Measurements from ENCODE around the genes ATXN7L3 and GPATCH8.

GRCh38 chr17:43857914-43858330, 10.9 kb downstream of the CD300LG start:
- PRO-cap, 10 experiments = no peak in any of the 10 experiments

DNA sequence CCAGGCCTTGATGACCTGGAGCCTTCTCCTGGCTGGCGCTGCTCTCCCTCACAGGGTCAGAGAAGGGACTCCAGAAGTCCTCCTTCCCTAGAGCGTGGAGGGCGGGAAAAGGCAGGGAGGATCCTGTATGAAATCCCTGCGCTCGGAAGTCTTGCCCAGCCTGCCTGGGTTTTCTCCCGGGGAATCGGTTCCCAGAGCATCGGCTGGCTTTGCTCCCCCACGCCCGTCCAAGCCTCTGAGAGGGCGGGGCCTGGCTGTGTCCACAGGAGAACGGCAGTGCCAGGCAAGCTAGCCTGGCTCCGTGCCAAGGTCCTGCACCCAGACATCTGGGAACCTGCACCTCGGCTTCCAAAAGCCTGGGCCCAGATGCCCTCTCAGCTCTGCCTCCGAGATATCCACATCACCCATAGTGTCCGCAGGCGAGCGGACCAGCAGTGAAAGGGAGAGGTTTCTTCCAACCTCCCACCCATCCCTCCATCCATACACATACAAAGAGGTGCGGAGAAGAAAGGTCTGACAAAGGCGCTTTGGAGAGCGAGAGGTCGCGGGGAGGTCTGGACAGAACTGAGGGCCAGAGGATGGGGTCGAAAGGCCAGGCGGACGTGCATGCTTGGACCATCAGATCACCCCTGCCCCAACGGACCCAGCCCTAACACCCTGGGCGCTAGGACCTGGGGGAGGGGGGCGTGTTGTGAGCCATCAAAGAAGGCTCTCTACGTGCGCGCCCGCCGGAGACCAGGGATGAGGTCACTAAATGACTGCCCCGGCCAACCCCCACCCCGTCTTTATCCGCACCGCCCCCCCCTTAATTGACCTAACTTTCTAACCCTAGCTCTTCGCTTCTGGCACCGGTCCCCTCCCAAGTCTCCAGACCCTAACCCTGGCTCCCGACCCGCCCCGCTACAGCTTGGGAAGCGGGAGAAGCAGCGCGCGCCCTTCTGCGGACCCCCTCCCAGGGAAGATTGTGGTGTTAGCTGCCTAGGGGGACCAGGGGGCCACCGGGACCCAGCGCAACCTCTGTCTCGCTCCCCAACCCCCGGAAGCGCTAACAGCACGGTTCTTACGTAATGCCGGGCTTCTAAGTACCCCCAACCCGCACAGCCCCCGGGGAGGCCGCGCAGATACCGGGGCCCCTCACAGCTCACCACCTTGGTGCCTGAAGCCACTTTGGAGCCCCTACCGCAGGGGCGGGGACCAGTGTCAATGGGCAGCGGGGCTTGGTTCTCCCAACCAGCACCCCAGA, 850 bp downstream of the MPP2 start:
- PRO-cap, 10 experiments = peak in 1 of 10 experiments; most common plus-strand start position 351 of the sequence (in 1); most common minus-strand start position 229 of the sequence (in 1)

GRCh38 chr17:43910139-43910599, 2.8 kb upstream of the MPP2 start:
- PRO-cap, 10 experiments = peak in 2 of 10 experiments; most common minus-strand start chr17:43910436 (in 2)

DNA sequence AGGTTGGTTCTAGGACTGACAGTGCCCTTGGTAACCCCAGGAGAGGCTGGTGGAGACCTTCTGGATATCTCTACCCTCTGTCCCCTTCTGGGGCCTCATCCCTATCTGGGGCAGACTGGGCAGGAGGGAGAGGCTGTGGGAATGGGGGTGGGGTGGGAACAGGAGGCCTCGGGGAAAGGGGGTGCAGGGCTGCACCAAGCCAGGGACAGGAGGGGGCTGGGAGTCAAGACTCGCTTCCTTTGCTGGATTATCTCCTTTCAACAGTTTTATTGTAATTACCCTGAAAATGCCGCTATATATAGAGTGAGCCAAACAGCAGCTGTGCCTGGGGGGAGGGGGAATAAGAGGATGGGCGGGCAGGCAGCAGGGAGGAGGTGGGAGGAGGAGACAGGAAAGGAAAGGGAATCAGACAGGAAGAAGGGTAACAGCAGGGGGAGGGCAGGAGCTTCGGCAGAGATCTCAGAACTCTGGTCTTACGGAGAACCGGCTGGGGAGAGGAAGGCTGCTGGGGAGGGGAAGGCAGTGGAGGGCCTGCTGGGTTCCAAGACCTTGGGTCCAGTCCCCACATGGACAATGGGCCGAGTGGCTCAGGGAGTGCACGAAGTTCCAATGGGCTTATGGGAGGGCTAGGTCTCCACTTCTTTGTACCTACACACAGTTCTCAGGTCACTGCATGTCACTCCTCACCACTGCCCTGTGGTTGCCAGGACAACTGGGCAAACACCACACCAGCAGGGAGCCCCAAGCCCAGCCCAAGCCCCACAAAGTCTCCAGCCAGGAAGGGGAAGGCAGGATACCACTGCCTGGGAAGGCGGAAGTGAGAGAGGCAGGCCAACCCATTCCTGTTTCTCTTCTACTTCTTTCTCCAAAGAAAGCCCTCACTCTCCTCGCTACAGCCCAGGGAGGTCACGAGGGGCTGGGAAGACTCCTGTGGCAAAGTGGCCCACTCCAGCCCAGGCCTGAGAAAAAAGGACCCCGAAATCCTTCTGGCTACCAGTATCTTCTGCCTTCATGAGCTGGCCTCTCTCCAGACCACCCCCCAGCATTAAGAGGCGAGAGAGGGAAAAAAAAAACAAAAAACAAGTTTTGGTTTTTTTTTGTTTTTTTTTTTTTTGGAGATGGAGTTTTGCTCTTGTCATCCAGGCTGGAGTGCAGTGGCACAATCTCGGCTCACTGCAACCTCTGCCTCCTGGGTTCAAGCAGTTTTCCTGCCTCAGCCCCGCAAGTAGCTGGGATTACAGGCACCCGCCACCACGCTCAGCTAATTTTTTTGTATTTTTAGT, 25.3 kb downstream of the G6PC3 start:
- PRO-cap, 10 experiments = peak in 9 of 10 experiments; most common plus-strand start position 476 of the sequence (in 6); most common minus-strand start position 611 of the sequence (in 1)

DNA sequence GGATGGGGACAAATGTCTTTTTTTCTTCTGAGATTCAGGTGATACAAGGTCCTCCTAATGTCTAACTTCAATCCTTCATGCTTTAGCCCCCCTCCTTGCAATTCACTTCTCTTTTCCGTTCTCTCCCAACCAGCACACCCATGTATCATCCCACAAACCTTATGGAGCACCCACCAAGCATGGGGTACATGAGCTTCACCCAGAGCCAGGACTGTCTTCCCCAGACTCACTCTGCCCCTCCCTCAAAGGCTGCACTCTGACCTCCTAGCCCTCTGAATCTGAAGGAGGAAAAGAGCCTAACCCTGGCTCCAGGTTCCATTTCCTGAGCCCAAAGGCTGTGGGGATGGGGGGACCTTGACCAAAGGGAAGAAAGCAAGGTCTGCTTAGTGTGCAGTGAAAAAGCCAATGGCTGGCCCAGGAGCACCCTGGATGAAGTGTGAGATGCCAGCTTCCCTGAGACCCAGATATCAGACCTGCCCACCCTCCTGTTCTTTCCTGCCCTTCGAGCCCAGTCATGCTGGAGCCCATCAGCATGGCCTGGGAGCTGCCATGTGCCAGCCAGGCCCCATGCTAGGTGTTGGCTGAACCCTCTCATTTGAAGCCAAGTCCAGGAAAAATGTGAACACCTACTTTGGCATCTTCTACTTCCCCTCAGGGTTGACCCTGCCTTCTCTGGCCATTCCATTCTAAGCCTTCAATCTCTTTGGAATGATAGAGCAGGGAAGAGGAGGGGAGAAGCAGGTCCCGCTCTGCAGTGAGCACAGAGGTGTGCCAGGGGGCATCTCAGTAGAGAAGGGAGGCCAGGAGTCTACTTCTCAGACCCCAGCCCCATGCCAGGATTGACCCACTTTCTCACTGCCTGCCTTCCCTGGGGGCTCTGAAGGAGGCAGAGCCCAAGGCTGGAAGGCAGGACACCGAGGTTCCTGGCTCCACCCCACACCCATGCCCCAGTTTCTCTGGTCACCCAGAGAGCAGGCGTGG, 9.7 kb downstream of the HDAC5 start:
- PRO-cap, 10 experiments = no peak in any of the 10 experiments

- PRO-cap, 10 experiments = peak in 10 of 10 experiments; most common plus-strand start chr17:44199829 (in 3); most common minus-strand start chr17:44200085 (in 9)
Observed at GRCh38 chr17:44199649-44200240, at the start of gene ATXN7L3. ATXN7L3 (minus strand) TSS chr17:44199884.

GRCh38 chr17:44210039-44211074, 9.1 kb downstream of the UBTF start:
- PRO-cap, 10 experiments = peak in 4 of 10 experiments; most common minus-strand start chr17:44210436 (in 4)

DNA sequence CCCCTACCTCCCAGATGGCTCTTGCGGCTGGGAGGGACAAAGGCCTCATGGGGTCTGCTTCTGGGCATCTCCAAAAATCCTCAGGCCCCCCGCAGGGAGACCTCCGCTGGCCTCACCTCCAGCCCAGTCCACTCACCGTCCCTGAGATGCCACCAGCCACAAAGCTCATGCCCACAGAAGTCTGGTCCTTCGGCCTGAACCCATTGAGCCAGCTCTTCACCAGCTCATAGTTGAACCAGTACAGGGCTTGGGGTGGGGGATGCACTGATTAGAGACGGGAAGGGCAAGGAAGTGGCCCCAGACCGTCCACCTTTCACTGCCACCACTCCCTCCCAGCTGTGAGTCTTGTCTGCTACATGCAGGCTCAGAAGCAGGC, 4.1 kb downstream of the SLC25A39 start:
- PRO-cap, 10 experiments = no peak in any of the 10 experiments

DNA sequence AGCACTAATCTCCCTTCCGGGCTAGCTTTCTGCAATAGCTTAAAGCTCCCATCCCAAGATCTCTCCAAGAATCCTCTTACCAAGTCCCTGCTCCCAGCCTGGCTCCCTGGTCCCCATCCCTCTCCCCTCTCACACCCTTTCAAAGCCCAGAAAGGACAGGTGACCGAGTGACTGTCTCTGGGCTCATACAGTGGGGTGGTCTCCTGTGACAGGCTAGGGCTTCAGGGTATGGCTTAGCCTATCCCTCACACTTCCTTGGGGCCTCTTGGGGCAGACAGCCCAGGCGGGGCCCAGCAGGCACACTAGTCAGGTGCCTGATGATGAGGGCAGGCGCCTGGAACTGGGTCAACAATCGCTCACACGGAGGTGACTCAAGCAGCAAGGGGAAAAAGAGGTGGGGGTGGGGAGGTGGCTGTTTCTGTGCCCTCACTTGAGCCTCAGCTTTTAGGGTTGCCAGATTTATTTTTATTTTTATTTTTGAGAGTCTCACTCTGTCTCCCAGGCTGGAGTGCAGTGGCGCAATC, 6.5 kb upstream of the GRN start:
- PRO-cap, 10 experiments = no peak in any of the 10 experiments

DNA sequence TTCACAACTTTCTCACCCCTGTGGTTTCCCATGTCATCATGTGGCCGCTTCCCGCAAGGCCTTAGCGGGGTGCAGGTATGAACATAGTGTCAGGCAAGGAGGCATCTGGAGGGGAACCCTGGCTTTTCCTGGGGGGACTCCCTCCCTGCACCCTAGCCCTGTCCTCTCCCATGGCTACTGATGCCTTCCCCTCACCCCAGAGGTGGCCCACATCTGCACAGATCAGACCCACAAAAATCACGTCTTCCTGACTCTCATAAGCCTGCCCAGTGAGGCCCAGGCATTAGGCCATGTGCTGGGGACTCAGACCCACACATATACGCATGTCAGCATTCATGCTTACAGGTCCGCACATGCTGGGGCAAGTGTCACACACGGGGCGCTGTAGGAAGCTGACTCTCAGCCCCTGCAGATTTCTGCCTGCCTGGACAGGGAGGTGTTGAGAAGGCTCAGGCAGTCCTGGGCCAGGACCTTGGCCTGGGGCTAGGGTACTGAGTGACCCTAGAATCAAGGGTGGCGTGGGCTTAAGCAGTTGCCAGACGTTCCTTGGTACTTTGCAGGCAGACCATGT, 3.6 kb downstream of the GRN start:
- PRO-cap, 10 experiments = no peak in any of the 10 experiments

DNA sequence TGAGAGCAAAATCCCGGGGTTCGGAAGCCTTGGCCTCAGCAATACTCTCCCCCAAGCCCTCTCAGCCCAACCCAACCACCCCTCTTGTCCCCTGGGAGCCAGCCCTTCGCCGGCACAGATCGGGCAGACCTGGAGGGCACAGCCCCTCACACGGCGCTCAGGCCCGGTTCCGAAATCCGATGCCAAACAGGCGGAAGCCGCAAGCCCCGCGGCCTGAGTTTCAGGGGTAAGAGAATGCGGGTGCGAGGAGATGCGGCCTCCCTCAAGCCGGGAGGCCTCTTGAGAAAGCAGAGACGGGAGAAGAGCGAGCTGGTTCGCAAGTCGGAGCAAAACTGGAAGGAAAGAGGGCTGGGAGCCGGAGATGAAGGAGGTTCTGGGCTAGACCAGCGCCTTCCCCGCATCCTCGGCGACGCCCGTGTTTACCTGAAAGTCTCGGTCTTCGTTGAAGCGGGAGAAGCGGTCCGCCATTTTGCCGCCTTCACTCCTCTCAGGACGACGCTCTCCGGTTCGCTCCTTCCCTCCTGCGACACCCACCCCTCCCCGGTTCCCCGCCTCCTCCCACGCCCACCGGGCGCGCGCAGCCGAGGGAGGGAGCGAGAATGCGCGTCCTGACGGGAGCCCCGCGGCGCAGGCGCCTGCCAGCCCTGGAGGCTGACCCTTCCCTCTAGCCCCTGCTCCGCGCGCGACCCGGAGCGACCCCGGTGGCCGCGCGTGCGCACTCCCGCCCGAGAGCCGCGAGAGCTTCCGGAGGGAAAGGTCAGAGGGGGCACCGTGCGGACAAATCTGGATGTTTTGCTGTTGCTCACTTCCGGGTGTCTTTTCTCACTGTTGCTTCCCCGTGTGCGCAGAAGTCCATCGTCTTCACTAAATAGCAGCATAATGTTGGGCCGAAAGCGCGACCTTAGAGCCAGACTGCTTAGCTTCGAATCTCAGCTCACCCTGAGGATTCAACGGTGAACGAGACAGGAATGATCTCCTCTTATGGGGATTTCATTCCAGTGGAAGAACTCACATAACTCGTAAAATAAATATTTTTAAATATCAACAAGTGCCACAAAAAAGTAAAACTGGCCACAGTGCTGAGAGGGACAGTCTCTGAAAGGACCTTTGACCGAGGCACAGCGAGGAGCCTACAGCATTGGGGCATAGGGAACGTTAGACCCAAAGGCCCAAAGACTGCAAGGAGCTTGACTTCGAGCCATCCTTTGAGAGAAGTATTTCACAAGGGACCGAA, at the start of gene GPATCH8:
Gene GPATCH8 (minus strand): TSS at position 504 of the 1,234 bp plus-strand sequence.
- PRO-cap, 10 experiments = peak in 10 of 10 experiments; most common plus-strand start position 596 of the sequence (in 8); most common minus-strand start position 687 of the sequence (in 8)

GRCh38 chr17:44559602-44560229, 2.4 kb downstream of the FZD2 start:
- PRO-cap, 10 experiments = no peak in any of the 10 experiments

DNA sequence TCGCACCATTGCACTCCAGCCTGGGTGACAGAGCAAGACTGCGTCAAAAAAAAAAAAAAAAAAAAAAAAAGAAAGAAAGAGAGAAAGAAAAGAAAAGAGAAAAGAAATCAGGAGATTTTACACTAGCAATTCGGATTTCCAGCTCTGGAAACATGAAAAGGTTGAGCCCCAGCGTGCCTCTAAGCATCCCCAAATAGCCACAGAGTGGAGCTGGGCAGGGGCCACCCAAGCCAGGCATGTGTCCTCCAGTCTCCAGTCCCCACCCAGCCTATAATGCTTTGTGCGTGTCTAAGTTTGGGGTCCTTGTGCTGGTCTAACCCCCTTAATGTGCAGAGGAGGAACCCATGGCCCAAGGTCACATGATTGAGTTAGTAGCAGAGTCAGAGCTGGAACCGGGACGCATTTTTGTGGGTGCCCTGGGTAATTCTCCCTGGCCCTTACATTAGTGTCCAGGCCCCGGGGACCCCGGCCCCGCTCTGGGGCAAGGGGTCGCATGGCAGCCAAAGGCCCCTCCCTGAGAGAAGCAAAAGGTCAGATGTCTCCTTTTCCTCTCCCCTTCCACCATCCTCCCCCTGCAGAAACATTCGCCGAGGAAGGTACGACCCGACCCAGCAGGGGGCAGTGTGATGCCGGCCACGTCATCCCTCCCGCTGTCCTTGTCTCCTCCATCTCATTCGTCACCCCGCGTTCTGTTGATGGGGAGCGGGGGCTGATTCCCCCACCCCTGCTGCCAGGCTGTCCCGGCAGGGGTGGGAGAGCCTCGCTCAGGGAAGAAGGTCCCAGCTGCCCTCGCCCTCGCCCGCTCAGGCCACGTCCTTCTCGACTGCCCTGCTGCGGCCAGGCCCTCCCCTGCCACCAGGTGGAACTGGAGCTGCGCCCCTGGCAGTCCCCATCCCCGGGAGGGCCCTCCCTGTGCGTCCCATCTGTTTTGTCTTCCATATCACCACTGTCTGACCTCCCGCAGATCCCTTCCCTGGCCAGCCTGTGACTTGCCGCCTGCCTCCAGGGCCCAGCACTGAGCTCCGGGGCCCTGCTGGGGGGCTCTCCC, 20.2 kb downstream of the ADAM11 start:
- PRO-cap, 10 experiments = peak in 1 of 10 experiments; most common plus-strand start position 673 of the sequence (in 1)

- PRO-cap, 10 experiments = no peak in any of the 10 experiments
Observed at GRCh38 chr17:44905366-44906010, 6.0 kb downstream of the CCDC103 start.

DNA sequence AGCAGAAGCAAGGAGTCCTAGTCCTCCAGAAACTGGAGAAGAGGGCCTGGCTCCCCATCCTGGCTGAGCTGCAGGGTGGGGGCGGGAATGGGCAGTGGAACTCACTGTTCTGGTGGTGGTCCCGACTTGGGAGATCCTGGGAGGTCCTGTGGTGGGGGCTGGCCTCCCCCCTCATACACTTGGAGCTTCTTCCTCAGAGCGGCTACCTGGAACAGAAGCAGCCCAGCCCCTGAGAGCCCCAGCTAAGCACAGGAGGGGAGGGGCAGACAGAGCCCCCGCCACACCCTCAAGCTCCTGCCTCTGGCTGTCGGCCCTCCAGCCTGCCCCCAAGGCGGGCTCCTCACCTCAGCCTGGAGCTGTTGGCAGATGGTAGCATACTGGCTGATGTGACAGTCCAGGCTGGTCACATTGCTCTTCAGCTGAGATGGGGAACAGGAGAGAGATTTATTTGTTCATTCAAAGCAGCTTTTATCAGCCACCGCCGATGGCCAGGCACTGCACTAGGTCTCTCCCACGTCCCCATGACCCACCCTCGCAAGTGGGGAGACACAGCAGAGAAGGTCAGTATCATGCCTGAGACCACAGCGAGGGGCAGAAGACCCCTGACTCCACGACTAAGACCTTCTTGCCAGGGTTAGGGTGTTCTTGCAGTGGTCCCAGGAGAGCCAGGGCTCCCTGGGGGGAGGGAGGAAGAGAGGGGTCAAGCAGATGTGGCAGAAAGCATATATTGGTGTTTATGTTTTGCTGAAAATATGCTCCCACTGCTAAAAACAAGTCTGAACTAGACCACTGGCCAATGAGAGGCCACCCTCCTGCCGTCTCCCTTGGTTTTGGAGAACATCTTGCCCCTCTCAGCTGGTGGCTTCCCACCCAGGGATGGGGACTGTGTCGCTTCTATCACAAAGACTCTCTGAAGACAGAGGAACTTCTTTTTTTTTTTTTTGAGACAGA, 14.7 kb downstream of the KIF18B start:
- PRO-cap, 10 experiments = no peak in any of the 10 experiments

- PRO-cap, 10 experiments = no peak in any of the 10 experiments
Observed at GRCh38 chr17:44969986-44970807, 2.1 kb upstream of the C1QL1 start.

DNA sequence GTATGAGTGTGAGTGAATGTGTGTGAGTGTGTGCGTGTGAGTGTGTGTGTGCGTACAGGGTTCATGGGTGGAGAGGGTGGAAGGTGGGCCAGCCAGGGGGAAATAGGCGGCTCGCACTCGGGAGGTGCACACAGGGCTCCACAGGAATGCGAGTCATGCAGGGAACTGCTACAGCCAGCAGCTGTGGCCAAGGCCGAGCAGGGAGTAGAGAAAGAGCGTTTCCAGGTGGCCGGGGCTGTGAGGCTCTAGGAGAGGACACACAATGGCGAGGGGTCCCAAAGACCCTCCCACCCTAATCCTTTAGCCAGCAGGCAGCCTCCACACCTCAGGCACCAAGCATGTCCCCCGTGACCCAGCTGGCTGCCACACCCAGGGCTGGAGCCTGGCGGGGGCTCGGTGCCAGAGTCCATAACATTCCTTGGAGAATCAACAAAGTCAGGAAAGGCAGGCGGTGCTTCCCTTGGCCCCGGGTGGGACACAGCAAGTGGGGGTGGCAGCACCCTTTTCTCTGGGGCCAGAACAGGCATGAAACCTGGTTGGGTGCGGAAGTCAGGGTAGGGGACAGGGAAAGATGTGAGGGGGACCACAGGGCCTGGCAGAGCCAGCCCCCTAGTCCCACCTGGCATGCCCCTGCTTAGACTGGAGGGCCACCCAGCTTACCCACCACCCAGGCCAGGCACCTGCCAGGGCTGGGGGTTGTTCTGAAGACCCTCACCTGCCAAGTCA, 4.4 kb downstream of the PLCD3 start:
- PRO-cap, 10 experiments = no peak in any of the 10 experiments

GRCh38 chr17:45129302-45130566, 2.6 kb downstream of the PLCD3 start:
- PRO-cap, 10 experiments = peak in 1 of 10 experiments; most common plus-strand start chr17:45129679 (in 1); most common minus-strand start chr17:45129606 (in 1)

DNA sequence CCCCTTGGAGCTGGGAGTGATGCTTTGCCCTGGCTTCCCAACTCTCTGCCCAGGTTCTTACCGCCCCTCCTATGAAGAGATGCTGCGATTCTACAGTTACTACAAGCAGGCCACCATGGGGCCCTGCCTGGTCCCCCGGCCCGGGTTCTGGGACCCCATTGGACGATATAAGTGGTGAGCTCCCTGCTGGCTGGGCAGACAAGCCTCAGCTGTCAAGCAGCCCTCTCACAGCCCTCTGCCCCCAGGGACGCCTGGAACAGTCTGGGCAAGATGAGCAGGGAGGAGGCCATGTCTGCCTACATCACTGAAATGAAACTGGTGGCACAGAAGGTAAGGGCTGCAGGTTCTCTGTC, 936 bp downstream of the ACBD4 start:
- PRO-cap, 10 experiments = no peak in any of the 10 experiments

DNA sequence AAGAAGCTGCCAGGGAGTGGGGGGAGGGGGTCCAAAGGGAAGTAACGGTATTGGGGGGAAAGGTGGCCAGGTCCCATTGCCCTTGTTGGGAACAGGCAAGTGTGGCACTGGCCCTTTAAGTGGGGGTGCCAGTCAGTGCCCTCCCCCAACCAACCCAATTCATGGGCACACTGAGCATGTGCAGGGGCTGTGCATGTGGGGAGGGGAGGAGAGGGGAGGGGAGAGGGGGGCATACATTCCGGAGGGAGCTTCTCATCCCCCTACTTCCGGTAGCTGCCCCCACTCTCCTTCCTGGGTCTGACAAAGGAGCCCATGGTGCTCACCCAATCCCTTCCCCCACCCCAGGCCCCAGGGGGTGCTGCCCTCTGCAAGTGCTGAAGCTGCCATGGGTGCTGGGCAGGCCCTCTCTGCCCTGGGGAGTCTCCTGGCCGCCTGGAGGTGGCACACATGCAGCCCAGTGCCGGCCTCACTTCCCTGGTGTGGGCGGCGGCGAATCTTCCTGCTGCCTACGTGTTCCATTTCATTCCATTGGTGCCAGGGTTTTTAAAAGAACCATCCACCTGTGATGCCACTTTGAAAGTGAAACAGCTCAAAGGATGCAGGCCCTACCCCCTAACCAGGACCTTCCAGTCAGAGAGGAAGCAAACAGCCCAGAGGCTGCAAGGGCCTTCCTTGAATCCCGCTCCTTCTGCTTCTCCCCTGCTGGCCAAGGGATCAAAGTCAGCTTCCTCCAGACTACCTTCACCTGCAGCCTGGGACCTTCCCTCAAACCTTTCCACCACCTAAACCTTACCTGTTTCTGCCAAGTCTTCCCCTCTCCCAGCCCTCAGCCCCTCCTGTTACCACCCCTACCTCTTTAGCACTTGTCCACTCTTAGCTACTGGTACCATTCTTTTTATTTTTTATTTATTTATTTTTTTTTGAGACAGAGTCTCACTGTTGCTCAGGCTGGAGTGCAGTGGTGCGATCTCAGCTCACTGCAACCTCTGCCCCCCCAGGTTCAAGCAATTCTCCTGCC, 11.2 kb downstream of the HEXIM2 start:
- PRO-cap, 10 experiments = peak in 9 of 10 experiments; most common plus-strand start position 469 of the sequence (in 8); most common minus-strand start position 481 of the sequence (in 6)

Data from Metastatic Breast Carcinoma in the Brain (tissue), 10 donors.